ENCODE measurements around a stretch of chr2.

GRCh38 chr2:210004850-210005319 lies 2.4 kb downstream of the RPE start:
- RRBS: no CpG with 5 or more reads among the region's 2 CpGs

- RRBS: 3% methylated on average over 3 of the region's 33 CpGs
Measured at GRCh38 chr2:210171478-210171950, 305 bp upstream of the KANSL1L start.

GRCh38 chr2:210189383-210190083 lies 18.3 kb upstream of the KANSL1L start:
- RRBS: no CpG with 5 or more reads among the region's 1 CpG

DNA sequence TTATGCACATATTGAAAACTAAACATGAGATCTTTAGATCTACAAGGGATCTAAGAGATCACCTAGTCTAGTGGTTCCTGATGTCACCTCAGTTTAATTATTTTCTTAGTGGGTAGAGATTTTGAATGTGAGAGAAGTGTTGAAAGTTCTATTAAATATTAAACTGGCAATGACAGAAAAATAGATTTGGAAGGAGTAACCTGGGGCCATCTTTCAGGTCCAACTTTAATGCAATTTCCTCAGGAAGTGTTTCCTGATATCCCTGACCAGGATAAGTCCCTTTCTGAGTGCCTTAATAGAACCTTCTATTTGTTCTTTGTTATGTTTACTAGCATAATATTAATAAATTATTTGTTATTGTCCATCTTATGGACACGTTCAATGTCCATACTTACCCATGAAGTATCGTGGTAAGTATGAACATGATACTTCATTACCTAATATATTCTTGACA lies 29.0 kb upstream of the CPS1 start:
- RRBS: no CpG with 5 or more reads among the region's 2 CpGs

DNA sequence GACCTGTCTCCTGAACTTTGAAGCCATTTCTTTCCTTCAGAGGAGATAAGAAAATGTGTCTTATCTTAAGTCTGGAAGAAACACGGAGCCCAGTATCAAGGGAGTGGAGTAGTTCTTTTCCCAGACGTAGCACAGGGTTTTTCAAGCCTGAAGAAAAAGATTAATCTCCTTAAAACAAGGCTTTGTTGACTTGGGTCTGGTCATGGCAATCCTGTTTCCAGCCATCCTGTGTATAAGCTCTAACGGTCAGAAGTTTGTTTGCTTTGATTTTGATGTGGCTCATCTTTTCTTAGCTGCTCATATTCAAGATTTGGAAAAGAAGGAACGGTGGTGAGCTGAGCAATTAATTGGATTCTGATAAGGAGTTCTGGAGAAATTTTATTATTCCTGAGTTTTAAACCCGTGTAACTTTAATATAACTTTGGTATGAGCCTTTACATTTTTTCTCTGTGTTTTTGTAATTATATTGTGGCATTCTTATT lies 11.4 kb upstream of the CPS1 start:
- RRBS: no CpG with 5 or more reads among the region's 5 CpGs

- RRBS: no CpG with 5 or more reads among the region's 8 CpGs
Measured at GRCh38 chr2:210574883-210575511, 18.6 kb downstream of the CPS1 start.

- RRBS: no CpG with 5 or more reads among the region's 1 CpG
Measured at GRCh38 chr2:210931963-210932251, 375.5 kb downstream of the CPS1 start.

DNA sequence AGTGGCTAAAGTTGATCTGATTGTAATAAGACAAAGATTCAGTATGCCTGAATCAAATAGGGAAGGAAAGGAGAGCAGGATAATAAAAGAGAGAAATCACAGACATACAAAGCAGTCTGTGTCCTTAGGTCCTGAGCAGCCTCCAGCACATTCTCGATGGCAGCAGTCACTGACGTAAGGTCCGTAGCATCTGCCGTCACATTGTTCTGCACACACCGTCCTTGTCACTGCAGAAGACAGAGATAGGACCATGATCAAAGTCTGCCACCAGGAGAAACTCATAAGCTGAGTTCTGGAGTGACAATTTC lies 813.7 kb downstream of the ERBB4 start:
- RRBS: no CpG with 5 or more reads among the region's 5 CpGs

DNA sequence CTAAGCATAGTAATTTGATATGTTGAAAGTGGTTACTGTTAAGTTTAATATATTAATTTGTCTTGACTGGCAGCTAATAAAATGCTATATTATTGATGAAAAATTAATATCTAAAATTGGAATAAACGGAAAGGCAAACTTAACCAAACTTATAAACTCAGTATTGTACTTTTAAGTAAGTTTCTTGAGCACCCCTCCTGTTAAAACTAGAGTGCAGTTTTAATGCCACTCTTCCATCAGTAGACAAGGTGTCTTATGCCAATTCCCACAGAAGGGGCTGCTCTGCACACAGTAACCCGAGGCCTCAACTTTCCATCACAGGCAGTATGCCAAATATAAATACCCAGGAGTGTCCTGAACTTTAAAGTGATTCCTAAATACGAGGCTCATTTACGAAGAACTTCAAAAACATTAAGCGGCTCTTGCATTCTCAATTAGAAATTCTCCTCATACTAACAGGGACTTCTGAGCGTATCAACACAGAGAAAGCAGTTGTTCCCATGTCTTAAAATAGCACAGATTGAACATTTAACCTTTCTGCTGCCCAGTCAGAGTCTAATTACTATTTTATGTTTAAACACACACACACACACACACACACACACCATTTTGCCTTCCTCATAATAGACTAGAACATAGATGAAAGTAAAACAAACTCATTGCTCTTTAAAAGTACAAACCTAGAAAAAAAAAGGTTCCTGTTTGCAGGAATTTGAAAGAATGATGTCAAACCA lies 638.6 kb downstream of the ERBB4 start:
- RRBS: no CpG with 5 or more reads among the region's 6 CpGs

- RRBS: no CpG with 5 or more reads among the region's 5 CpGs
Measured at GRCh38 chr2:213021989-213022696, 129.3 kb downstream of the IKZF2 start.

GRCh38 chr2:213119032-213119529 lies 32.3 kb downstream of the IKZF2 start:
- RRBS: no CpG with 5 or more reads among the region's 4 CpGs

- RRBS: no CpG with 5 or more reads among the region's 7 CpGs
Measured at GRCh38 chr2:215346681-215347033, 34.8 kb downstream of the ATIC start.

- RRBS: no CpG with 5 or more reads among the region's 11 CpGs
Measured at GRCh38 chr2:215348687-215349401, 37.0 kb downstream of the ATIC start.

- RRBS: no CpG with 5 or more reads among the region's 8 CpGs
Measured at GRCh38 chr2:215360491-215361711, 49.0 kb downstream of the ATIC start.

DNA sequence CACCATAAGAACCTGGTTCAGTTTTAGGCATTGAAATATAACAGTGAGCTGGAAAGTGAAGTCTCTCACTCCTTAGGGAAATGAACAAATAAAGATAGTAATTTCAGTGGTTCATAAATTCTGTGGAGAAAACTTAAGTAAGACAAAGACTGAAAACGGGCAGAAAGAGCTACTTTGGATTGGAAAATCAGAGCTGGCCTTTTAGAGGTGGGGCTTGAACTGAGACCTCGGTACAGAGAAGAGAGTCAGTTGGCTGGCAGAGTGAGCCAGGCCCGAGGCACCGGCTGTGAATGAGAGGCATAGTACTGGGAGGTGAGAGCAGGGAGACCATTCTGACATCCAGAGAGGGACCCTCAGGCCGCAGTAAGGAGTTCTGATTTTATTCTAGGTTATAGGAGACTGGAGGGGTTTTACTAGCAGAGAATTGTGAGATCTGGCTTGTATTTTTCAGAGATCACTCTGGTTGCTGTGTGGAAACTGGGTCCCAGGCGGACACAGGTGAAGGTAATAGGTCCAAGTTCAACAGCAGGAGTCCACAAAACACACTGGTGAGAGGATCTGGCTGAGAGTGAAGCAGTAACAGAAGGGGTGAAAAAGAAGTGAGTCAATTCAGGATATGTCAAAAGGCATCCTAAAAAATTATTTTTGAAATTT lies 75.9 kb upstream of the FN1 start:
- RRBS: no CpG with 5 or more reads among the region's 6 CpGs

DNA sequence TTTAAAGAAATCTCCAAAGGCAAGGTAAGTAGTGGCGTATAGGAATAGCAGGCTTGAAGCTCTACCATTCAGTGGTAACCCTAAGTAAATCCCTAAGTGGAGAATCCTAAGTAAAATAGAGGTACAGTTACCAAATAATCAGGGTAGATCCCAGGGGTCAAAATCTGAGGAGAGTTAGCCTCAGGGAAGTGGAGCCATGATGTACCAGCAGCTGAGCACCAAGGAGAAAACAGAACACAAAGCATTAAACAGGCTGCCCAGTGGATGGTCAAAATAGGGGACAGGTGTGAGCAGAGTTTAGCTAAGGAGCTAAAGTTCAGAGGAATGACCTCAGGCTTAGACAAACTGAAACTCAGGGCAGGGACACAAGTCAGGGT lies 264.3 kb downstream of the MREG start:
- RRBS: no CpG with 5 or more reads among the region's 1 CpG

DNA sequence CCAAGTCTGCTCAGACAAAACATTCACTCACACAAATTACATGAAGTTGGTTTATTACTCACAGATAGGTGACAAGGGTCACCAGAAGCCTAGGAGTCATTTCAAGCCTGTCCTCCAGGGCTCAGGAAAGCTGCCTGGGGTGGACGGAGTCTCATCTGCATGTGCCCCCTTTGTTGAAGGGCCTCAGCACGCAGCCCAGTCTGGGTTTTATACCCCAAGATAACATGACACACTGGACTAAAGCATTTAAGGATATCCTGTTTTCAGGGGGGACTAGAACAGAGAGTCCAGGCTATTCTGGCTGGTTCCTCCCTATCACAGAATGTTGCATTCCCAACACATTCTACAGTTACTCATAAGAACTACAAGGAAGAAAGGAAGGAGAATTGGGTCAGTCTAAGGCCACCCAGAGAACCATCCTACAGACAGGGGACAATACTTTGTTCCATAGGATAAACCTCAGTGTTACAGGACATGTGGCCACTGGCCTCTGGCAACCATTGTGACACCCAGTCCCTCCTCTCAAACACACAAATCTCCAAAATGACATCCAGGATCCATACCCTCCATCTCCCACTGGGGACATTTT lies 164.6 kb downstream of the MREG start:
- RRBS: no CpG with 5 or more reads among the region's 2 CpGs

DNA sequence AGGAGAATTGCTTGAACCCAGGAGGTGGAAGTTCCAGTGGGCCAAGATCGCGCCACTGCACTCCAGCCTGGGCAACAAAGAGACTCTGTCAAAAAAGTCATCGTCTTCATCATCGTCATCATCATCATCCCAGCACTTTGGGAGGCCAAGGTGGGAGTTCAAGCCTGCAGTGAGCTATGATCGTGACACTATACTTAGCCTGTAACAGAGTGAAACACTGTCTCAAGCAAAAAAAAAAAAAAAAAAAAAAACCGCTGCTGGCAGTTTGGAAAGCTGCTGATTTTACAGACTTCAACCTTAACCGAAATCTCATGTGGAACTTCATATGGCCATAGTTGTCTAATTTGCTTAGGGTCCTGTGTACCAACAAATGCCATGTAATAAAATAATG lies 33.0 kb downstream of the PECR start:
- RRBS: no CpG with 5 or more reads among the region's 7 CpGs

DNA sequence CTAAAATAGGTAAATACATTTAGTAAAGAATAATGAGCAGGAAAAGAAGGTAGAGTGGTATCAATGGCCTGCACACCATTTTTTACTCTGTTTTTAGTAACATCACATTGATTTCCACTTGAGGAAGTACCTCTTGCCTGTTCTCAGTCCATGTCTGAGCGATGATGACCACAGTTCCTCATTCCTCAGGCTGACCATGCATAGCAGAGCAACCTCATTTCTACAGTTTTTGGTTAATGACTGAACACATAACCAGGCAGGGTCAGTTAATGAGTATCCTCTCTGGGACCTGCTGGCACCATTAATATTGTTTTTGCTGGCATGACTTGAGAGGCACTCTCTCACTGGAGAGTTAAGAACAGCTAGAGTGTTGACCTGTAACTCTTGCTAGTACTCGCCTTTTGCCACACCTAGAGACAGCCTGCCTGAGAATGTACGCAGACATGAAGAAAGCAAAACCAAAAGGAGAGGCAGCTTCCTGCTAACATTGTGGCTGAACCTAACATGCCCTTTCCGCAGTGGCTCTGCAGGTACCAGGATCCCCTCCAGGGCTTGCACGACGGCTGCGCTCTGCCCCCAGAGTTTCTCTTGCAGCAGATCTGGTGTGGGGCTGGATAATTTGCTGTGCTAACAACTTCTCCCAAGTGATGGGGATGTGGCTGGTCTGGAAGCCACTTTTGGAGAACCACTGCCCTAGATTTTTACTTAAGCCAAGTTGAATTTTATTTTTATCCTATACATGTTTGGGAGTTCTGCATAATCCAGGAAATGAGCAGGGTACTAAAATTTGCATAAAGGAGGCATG lies 23.8 kb downstream of the PECR start:
- RRBS: no CpG with 5 or more reads among the region's 7 CpGs

DNA sequence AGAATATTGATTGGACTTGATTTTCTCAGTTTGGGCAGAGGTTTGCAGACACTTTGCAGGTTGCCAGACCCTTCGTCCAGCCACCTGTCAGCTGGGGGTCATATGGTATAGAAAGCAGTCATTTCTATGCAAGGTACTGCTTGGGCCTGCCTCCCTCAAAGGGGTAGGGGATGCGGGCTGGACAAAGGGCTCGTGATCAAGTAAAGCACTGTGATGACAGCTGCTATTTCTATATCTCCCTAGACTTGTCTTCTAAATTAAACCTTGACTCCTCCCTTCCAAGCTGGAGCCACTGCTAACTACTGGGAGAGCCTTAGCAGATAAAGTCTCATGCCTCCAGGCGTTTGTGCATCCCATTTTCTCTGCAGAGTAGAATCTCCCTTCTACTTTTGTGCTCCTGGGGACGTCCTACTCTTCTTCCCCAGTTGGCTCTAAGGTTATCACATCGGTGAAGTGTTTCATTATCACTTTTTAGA lies 815 bp upstream of the XRCC5 start:
- RRBS: no CpG with 5 or more reads among the region's 6 CpGs